ENCODE measurements around the genes ECSCR, UBE2D2, NRG2 and TMCO6.

DNA sequence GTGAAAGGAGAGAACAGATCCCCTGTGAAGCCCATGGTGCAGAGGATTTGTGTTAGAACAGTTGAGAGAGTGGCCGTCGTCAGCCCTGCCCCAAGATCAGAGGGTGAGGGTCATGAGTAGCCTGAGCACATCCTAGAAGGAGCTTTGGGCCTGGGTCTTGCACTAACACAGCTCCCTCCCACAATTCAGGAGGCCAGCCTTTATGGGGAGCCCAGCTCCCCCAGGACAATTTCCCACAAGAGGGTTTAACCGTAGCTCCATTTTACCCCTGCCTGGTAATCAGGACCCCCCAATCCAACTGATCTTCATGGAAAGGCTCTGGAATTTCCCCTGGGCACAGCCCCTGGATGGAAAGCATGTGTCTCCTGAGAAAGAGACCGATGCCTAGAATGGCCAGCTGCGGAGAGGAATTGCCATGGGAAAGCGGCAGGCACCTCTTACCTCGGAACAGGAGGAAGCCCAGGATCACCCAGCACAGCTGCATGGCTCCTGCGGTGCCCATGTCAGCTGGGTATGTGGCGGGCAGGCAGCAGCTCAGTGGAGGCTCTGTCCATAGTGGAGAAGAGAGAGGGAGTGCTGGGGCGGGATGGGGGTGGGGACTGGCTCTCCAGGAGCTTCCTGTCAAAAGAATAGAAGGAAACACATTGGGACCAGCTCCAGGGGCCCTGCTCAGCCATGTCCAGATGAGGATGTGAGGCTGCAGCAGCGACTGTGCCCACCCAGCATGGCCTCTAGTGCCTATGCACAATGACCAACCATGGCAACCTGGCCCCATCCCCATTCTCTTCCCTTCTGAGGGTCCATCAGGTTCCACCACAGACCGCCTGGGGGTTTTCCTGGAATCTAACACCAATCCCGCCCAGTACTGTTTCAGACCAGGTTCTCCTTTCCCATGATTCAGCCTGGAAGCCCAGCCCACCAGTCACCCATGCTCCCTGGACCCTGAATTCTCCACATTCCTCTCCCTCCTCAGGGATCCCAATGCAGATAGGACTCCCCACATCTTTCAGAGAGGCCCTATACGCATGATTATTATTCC lies at the start of gene ECSCR:
Gene ECSCR, minus strand, starts transcription at position 575 of the 1,039 bp plus-strand sequence.
- RRBS: no CpG with 5 or more reads among the region's 14 CpGs

DNA sequence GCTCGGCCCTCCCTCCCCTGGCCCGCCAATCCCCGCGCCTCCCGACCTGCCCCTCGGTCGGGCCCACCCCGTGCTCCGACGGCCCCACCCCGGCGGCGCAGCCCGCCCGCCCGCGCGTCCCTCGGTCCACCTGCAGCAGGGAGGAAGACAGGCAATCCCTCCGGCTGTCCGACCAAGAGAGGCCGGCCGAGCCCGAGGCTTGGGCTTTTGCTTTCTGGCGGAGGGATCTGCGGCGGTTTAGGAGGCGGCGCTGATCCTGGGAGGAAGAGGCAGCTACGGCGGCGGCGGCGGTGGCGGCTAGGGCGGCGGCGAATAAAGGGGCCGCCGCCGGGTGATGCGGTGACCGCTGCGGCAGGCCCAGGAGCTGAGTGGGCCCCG lies at the start of gene UBE2D2:
Gene UBE2D2, plus strand, starts transcription at position 81 of the 378 bp plus-strand sequence.
- RRBS: under 1% methylated on average over 21 of the region's 45 CpGs

- RRBS: 63% methylated on average over 2 of the region's 33 CpGs
Measured at GRCh38 chr5:139638105-139639287, 9.7 kb upstream of the CXXC5 start.

DNA sequence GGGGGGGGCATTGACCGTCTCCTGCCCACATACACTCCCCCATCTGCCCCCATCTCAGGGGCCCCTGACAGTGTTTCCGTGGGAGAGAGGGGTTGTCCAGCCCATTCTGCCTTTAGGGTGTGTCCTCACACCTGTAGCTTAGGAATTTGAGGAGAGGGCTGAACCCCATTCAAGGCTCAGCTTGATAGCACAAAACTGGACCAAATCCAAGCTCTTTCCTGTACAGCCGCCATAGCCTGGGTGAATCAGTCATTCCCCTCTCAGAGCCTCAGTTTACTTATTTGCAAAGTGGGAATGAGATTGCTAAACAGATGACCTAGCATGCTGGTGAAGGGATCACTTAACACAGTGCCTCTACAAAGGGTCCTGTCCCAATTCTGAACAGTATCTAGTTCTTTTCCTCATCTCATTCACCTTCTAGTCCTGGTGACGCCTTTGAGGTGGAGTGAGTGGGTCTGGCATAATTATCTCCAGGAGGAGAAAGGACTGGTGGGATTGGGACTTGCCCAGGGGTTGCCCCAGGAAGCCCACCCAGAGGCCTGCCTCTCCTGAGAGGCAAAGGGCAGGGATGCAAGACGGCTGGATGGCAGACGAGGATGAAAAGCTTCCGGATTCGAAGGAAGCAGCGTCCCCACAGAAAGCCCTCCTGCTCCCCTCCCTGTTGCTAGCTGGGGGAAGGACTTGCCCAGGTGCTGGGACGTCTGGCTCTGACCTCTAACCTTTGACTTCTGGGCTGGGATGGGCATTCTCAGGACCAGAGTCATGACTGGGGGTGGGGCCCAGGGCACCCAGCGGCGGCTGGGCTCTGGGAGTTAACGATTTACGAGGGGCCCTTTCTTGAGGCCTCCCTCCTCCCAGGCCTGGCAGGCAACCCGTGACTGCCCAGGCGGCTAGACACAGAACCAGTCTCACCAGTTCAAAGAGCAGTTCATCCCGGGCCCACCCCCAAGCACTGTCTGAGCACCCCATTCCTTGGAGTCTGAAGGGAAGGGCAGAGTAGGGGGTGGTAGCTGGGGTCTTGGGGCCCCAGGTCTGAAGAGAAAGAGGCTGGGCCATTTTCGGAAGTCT lies 5.5 kb upstream of the CXXC5 start:
- RRBS: no CpG with 5 or more reads among the region's 18 CpGs

DNA sequence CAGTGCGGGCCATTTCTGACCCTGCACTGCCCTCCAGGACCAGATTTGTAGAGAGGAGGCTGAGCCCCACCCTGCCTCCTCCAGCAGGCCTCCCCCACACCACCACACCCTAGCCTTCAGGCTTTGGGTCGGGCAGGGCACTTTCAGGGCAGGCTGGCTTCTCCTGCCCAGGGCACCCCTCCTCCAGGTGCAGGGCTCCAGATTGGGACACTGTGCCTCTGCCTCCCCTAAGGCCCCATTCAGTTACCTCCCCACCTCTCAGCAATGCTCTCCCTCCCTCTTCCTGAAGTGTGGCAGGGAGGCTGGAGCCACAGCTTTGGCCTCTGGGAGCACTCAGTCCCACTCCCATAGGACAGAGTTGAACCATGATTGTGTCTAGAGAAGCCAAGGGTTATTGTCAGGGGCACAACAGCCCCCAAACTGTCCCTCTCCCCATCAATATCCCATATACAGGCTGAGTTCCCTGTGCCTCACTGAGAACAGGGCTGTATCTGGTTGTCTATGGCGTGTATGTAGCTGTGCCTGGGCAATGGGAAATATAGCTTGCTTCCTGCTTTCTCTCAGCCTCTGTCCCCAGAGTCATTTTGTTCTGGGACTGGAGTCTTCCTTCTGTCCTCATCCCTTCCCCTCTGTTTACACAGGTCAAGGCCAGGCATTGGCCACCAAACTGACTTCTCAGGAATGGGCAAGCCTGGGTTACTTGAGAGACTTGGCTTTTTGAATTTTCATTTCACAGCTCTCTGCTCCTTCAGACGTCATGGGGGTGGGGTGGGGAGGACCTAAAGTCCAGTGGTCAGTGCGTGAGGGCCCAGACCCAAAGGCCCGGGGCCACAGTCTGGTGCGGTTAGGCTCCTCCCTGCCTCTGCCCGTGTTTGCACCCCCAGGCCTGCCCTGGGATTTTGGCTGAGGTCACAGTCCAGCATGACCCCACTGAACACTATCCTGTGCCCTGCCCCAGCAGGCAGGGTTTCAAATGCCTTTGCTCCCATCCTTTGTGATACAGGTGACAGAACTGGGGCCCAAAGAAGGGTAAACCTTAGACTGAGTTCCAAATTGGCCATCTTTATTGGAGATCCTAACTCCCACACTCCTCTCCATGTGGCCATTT lies 4.4 kb upstream of the CXXC5 start:
- RRBS: no CpG with 5 or more reads among the region's 8 CpGs

GRCh38 chr5:139654728-139655594 lies 6.8 kb downstream of the CXXC5 start:
- RRBS: no CpG with 5 or more reads among the region's 13 CpGs

- RRBS: no CpG with 5 or more reads among the region's 7 CpGs
Measured at GRCh38 chr5:139683242-139683496, 35.0 kb downstream of the CXXC5 start.

- RRBS: no CpG with 5 or more reads among the region's 19 CpGs
Measured at GRCh38 chr5:139686602-139687319, 38.6 kb downstream of the CXXC5 start.

DNA sequence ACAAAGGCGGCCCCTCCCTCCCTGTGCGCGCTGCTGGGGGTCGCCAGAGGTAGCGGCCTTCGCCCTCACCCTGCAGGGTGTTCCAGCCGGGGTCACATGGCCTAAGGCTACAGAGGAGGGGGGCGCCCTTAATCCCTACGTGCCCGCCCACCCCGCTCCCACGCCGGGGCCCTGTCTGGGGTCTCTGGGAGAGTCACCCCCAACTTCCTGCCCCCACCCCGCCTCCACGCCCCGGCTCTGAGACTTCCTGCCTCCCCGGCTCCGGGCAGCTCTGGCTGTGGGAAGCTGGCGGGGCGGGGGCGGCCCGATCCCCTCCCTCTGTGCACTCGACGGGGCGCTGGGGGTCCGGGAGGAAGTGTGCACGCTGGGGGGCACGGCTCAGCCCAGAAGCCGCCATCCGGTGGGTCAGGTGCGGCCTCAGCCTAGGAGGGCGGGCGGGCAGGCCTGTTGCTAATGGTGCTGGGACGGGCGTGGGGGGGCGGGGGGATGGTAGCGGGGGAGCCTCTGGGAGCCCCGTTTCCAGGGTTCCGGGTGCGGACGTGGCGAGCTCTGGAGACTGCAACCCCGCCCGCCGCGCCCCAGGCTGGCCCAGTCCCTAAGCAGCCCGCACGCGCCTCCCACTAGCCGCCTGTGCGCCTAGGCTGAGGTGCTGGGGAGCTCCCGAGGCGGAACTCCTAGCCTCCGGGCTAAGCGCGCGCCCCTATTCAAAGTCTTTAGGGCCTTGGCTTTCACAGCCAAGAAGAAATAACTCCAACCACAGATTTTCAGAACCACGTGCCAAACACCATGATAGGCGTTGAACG lies 61.6 kb downstream of the CXXC5 start:
- RRBS: 46% methylated on average over 20 of the region's 60 CpGs

GRCh38 chr5:139710669-139711694 lies 62.8 kb downstream of the CXXC5 start:
- RRBS: under 1% methylated on average over 36 of the region's 99 CpGs

GRCh38 chr5:139765499-139766113 lies 30.0 kb upstream of the PSD2 start:
- RRBS: 0% methylated on average over 4 of the region's 41 CpGs

DNA sequence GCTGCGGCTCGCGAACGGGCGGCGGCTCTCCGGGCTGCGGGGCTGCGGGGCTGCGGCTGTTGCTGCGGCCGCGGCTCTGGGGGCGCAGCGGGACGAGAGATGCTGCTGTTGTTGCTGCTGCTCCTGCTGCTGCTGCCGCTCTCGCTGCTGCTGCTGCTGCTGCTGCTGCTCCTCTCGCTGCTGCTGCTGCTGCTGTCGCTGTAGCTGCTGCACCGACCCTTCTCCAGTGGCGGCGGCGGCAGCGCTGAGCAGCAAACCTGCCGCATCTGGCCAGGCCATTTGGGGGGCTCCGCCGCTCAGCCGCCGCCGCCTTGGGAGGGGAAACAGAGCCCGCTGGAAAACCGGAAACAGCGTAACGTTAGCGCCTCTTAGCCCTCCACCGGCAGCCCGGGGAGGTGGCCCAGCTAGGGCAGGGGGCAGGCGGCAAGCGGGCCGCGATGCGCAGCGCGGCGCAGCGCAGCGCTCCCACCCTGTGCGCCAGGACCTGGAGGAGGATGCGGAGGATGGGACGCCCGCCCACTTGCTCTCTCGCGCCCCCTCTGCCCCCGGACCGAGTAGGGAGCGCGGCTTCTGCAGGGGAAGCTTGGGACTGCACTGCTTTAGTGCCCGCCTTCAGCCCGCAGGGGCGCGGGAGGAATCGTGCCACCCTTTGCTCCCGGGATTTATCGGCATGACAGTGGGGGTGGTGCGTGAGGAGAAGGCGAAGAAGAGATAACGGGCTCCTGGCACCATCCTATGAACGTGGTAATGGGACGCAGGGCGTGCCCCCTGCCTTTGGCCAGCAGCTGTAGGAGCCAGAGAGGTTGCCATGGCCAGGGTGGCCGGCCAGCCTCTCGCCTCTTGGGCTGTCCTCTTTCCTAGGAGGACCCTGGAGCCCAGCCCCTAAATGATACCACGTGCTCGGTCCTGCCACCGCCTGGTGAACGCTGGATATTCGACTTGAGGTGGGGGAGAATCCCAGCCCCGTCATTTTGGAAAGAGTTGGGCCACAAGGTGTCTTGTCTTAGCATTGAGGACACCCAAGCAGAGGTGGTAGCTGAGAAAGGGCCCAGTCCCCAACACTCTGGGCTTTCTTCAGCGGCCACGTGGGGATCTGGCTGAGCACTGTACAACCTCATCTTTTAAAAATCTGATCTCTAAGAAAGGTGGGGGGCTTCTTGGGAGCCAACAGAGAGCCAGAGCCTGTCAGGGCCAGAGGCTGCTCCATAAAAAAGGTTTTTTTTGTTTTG lies at the start of gene NRG2:
Gene NRG2, minus strand, starts transcription at position 496 of the 1,229 bp plus-strand sequence.
- RRBS: 1% methylated on average over 15 of the region's 81 CpGs

DNA sequence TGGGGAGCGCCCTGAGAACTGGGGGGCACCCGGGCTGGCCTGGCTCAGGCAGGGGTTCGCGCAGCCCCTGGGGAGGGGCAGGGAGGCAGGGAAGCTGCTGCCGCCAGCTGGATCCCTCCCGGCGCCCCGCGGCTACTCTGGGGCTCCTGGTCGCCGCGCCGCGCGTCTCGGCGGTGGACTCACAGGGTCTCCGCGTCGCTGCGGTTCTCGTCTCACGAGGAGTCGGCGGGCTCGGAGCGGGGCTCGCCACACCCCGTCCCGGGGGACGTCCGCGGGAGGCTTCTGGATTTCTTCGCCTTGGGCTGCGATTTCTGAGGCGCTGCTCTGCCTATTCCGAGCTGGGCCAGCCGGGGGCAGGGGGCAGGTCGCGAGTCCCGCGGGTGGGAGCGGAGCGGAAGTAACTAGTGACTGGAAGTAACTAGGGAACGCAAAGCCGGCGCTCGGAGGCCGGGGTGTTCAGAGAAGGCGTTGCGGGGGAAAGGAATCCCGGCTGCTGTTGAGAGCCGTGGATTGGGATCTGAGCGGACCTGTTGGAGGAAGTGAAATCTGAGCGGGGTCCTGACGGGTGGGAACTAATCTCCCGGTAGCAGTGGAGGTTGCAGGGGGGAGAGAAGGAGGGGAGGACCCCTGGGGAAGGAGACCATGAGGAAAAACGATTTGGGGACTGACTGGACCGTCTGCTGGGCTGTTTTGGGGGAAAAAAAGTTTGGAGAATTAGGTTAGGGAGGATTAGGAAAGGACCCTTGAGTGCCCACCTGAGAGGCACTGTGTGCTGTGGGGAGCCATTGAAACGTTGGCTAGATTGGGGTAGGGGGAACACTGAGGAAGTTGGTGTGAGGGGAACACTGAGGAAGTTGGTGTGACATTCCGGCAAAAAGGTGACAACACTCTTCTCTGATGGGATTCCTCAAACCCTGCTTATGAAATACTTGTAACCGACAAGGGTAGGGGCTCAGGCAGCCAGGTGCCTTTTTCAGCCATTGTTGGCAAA lies 674 bp downstream of the CYSTM1 start:
- RRBS: under 1% methylated on average over 28 of the region's 62 CpGs

DNA sequence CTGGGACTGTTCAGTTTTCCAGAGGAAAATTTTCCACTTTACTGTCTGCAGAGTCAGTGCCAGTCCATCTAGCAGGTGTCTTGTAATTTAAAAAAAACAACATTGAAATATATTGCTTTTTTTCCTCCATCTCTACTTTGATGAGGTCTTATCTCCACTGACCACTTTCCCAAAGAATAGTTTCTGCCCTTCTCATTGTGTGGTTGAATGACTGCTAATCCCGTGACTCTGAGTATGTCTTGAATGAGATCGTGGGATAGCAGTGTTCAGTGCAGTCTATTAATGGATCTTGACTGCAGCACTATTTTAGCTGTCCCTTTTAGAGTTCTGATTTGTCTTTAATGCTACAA lies 15.5 kb downstream of the CYSTM1 start:
- RRBS: no CpG with 5 or more reads among the region's 2 CpGs

GRCh38 chr5:140261711-140262222 lies 41.1 kb downstream of the PFDN1 start:
- RRBS: no CpG with 5 or more reads among the region's 4 CpGs

- RRBS: no CpG with 5 or more reads among the region's 2 CpGs
Measured at GRCh38 chr5:140317435-140317817, 14.5 kb upstream of the PFDN1 start.

- RRBS: no CpG with 5 or more reads among the region's 5 CpGs
Measured at GRCh38 chr5:140317950-140318318, 15.0 kb upstream of the PFDN1 start.

DNA sequence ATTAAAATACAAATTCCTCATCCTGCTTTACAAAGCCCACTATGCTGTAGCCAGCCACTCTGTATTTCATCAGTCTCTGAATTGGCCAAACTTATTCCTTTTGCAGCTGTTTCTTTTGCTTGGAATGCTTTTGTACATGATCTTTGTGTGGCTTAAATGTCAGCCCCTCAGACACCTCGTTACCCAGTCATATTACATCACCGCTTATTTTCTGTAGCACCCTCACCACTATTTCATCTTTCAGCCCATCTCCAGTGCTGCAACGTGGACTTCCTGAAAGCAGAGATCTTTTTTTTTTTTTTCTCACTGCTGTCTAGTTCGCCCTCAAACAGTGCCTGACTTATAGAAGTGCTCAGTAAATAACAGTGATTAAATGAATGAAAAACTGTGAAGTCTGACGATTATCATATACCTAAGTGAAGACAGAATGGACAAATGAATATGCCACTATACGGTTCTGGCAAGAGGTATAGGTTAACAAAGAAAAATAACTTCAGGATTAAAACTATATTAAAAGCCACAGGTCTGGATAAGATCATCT lies 819 bp downstream of the SRA1 start:
- RRBS: no CpG with 5 or more reads among the region's 6 CpGs

DNA sequence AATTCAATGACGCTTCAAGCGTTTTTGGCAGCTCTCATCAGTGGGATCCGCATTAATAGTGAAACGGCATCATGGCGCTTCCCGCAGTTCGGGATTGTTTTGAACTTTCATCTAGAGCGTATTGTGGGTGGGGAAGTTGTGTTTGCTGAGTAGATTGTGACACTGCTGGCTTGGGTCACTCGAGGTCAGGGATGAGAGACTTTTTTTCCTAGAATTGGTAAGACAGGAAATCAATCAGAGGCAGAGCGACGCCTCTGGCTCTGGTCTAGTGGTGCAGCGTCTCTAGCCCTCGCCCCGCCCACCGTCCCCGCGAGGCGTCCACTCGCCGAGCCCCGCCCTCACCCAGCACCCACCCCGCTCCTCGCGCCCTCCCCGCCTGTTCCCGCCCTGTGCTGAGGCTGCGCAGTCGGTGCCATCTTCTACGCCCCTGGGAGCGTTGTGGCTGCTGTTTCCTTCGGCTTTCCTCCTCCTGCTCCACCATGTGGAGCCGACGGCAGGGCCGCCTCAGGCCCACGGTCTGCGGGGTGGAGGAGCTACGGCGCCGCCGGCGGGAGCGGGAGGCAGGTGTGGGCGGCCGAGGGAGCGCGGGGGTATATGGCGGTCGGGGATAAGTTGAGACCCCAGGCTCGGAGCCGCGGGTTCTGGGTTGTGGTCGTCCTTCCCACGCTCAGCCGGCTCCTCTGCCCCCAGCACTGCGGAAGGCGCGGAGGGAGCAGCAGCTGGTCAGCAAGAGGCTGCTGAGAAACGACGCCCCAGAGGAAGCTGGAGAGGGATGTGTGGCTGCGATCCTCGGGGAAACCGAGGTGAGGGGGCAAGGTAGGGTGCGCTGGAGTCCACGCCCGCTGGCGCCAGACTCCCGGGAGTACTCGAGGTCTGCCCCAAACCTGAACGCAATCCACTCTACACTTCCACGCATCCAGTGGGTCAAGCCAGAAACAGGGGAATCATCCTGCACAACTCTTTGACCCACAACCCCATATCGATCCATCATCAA lies at the start of gene TMCO6:
Gene TMCO6, plus strand, starts transcription at position 403 of the 994 bp plus-strand sequence.
- RRBS: no CpG with 5 or more reads among the region's 71 CpGs

All from SK-N-MC (cell line).